Daoy (cell line): ENCODE measurements around the genes MGAT4D, ELMOD2 and UCP1.

DNA sequence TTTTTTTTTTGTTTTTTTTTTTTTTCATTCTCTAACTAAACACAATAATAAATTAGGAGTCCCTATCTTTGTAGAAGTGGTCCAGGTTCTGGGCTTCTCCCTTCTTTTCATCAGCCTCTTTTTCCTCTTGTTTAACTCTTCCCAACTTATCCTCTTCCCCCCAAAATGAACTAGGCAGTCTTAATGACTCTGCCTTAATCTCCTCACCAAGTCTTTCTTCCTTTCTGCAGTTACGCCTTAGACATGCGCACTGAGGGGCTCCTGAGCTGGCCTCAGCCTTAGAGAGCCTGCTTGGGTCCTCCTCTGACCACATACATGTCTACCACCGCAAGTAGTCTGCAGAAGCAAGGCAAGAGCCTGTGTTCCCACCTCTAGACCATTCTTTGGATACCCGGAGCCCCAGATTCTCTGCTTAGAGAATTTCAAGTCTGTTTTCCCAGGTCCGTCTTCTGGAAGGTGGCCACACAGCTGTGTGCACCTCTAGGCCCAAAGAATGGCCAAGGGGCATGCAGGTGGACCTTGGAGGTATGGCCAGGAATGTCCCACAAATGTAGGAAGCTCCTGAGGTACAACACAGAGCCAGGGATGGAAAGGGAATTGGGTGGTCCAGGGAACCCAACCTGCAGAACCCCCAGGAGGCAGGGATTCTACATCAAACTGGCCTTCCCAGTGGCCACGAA lies 200.0 kb downstream of the MGST2 start:
- RAMPAGE, long total RNA: no peak

DNA sequence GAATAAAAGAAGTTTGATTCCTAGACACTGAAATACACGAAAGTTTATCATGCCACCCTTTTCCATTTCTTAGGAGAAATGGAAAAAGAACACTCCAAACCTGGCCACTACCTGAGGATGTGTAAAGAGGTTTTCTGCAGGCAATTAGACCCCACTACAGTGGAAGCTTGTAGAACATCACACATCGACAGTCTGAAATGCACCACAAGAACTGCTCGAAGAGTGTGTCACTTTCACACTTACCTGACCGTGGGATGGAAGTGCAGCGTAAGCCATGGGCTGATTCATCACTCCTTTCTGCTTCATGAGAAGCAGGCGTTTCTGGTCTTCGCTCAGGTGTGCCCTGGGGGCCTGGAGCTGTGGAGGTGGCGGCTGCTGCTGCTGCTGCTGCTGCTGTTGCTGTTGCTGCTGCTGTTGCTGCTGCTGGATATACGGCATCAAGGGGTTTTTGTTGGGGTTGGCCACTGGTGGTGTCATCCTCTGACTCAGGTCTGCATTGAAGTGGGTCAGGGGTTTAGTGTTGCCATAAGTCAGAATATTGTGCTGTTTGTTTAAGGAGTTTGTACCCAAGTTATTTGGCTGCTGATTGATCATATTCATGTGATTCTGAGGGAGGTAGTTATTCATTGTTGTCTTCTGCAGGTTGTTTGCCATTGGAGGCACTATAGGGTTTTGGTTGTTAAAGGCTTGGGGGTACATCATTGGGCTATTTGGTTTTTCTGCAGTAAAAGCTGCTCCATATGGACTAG lies 223.7 kb downstream of the MGST2 start:
- RAMPAGE, long total RNA: no peak

DNA sequence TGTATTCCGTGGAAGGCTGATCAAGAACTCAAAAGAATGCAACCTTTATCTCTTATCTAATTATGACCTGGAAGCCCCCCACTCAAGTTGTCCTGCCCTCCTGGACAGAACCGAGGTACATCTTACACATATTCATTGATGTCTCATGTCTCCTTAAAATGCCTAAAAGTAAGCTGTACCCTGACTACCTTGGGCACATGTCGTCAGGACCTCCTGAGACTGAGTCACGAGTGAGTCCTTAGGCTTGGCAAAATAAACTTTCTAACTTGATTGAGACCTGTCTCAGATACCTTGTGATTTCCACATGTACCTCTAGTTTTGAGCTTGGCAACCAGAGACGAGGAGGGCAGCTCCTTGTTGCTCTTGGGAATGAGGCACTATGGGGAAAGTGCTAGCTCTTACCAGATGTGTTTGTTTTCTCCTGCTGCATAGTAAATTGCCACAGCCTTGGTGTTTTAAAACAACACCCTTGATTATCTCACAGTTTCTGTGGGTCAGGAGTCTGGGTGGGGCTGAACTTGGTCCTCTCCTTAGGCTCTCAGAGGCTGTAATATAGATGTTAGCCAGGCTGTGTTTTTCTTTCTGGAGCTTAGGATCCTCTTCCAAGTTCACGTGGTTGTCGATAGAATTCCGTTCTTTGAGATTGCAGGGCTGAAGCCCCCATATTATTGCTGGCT lies 59.1 kb upstream of the MAML3 start:
- RAMPAGE, long total RNA: no peak

- RAMPAGE, long total RNA: no peak
Measured at GRCh38 chr4:140244175-140244755, 90.3 kb upstream of the MAML3 start.

DNA sequence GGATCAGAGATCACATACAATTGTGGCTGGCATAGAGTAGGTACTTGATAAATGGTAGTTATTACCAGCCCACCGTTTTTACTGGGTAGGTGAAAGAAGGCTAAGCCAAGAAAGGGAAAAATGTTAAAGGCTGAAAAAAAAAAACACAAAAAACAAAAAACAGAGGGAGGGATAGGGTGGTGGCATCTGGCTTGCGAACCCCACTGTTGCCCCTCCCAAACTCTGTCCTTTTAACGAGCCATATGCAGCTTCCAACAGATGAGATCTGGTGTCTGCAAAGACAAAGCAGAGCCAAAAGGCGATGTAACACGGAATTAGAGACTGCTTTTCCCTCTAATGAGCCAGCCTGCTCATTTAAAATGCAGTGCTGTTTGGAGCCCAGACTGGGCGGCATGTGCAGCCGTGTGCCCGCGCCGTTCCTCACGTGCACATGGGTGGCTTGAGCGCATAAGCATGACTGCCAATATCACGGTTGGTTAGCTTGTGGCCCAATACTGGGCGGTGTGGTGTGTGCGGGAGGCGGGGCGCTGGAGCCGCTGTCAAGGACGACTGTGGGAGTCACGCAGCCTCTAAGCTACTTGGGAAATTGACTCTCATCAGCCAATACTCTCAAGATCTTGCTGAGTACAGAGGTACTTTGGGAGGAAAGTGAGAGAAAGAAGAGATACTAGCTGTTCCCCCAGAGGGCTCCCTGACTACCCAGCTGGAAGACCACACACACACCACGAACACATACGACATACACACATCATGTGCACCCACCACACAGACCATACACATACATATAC lies 87.0 kb upstream of the SCOC start:
- RAMPAGE, long total RNA: no peak

DNA sequence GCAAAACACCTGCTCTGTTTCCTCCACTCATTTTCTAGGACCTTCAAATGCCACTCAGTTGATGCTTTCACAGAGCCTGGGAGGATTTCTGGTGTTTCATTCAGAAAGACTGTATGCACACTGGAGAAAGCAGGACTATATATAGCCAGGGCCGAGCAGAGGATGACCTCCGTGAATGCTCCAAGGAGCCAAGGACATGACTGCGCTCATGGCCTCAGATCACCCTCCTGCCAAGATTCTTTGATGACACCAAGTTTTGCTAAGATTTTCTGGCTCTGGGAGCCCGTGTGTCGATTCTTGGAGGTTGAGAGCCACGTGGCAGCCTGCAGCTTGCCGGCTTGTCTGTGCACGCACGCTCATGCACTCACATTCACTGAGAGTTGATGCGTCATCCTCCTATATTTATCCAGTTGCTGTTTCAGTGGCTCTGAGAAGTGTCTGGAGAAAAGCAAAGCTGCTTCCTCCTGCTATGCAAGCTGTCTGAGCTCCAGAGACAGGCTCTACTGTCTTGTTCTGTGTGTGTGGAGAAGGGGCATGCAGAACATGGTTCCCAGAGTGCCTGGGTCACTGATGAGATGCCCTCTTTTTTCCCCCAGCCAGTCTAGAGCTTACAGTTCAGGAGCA lies 65.0 kb upstream of the SCOC start:
- RAMPAGE, long total RNA: no peak

DNA sequence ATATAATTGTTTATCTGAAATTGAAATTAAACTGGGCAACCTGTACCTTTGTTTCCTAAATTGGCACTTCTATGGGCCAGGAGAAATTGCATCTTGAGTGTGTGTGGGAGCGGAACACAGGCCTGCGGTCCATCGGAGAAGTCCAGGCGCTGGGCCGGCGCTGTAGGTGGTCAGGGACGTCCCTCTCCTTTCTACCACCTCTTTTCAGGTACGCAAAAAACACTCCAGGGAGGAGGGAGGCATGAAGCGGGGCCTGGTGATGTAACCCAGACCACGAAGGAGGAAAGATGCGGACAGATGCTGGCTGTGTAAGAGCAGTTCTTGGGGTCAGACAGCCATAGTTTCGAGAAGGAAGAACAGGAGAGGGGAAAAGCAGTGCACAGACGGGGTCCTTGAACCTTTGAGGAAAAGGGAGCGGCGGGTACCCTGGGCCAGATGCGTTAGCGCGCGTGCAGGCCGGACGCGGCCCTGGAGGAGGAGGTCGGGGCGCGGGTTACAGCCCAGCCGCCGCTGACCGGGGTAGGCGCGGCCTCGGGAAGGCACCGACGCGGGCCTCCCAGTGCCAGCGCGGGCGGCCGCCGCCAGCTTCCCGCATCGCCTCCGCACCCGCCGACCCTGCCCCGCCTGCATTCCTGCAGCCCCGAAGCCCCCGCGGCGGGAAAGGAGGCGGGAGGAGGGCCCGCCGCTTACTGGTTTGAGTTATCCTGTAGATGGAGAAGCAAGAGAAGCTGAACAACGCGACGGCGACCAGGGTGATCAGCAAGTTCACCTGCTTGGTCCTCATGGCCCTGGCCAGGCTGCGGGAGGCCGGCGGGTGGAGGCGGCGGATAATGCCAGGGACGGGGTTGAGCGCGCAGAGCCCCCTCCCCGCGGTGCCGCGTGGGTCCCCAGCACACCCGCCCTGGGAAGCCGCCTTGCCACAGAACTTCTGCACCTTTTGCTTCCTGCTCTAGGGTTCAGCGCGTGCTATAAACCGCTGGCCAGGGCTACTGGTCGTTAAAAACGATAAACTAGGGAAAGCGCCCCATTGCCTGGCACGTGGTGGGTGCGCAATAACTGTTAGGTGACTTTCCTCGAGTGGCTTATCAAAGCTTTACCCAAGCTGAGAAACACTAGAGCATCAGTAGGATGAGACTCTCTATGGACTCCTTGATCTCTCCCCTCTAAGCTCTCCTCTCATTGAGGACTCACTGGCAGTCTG lies at the start of gene MGAT4D:
MGAT4D (minus strand) TSS at position 855 of the 1,201 bp plus-strand sequence.
- RAMPAGE, long total RNA: no peak

- RAMPAGE, long total RNA: start-site peak on the plus strand at chr4:140524162-140524193, 242 and 98 reads in 2 replicates
Measured at GRCh38 chr4:140523646-140524888, at the start of gene ELMOD2. TSS of gene ELMOD2 (plus strand) at chr4:140524168.

- RAMPAGE, long total RNA: no peak
Measured at GRCh38 chr4:140568706-140569377, at the start of gene UCP1. TSS of gene UCP1 (minus strand) at chr4:140568961.

DNA sequence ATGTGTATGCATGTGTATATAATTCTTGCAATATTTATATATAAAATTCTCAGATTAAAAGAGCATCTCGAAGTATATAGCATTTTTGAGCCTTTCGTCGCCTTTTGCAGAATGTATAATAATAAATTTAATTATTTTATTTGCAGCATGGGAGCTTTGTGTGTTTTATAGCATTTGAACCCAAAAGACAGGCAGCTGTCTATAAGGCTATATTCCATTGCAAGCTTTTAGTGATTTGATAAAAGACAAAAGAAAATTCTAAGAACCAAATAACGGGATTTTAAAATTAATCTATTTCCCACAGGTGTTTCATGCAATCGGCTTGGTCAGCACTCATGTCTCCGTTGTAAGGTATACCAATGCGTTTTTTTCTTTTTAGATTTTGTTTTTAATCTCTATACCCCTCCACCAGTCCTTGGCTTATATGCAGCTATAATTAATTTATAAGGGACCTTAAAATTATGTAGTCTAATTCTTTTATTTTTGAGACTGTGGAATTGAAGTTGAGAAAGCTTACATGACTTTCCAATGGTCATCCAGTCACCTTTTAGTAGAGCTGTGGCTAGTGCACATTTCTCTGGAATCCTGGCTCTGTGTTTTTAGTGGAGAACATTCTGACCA lies 10.6 kb downstream of the ZNF330 start:
- RAMPAGE, long total RNA: no peak

GRCh38 chr4:141353152-141353643 lies 132.5 kb downstream of the ZNF330 start:
- RAMPAGE, long total RNA: no peak

GRCh38 chr4:142305141-142305584 lies 540.9 kb downstream of the INPP4B start:
- RAMPAGE, long total RNA: no peak

DNA sequence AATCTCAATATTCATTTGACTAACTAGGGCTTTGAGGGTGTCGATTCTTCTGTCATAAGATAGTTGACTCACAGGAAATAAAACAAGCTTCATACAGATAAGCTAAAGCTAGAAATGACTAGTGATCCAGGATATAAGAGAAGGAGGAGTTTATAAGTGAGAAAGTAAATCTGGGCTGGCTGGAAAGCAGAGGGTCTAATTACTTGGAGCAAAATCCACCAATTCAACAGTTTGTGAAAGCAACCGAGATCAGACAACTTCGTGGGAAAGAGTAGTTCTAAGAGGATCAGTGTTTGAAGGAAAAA lies 429.4 kb downstream of the INPP4B start:
- RAMPAGE, long total RNA: no peak

DNA sequence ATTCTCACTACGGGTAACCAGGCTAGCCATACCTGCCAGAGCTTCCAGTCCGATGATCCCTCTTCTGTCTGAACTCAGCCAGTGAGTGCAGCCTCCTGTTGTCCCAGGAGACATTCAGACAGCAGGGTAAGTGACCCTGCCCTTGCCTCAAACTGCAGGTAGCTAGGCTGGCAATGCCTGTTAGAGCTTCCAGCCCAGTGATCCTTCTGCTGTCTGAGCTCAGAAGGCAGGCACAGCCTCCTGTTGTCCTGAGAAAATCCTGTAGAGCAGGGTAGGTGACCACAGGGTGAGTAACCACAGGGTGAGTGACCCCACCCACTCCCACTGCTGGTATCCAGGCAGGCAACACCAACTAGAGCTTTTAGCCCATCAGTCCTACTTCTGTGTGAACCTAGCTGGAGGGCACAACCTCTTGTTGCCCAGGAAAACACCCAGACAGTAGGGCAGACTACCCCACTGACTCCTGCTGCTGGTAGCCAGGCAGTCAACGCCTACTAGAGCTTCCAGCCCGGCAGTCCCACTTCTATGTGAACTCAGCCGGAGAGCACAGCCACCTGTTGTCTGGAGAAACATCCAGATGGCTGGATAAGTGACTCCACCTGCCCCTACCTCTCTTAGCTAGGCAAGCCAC lies 371.8 kb downstream of the INPP4B start:
- RAMPAGE, long total RNA: no peak

GRCh38 chr4:142560463-142560905 lies 285.6 kb downstream of the INPP4B start:
- RAMPAGE, long total RNA: no peak

- RAMPAGE, long total RNA: no peak
Measured at GRCh38 chr4:142696813-142697167, 149.3 kb downstream of the INPP4B start.

- RAMPAGE, long total RNA: no peak
Measured at GRCh38 chr4:142961841-142962313, 115.8 kb upstream of the INPP4B start.

- RAMPAGE, long total RNA: no peak
Measured at GRCh38 chr4:143186162-143186674, 1.5 kb downstream of the USP38 start.

DNA sequence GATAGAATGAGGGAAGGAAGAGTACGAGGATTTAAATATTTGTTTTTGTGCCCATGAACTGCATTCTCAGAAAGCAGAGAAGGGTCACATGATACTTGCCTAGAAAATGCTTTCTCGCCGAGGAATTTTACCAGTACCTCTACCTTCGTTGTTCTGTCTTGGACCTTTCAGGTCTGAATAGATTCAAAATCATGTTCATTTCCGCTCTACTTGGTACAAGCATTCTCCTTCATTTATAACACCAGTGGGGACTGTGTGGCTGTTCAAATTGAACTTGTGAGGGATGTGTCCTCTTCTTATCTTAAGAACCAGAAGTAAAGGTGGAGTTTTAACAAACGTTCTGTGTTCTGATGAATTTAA lies 1.9 kb downstream of the USP38 start:
- RAMPAGE, long total RNA: no peak

DNA sequence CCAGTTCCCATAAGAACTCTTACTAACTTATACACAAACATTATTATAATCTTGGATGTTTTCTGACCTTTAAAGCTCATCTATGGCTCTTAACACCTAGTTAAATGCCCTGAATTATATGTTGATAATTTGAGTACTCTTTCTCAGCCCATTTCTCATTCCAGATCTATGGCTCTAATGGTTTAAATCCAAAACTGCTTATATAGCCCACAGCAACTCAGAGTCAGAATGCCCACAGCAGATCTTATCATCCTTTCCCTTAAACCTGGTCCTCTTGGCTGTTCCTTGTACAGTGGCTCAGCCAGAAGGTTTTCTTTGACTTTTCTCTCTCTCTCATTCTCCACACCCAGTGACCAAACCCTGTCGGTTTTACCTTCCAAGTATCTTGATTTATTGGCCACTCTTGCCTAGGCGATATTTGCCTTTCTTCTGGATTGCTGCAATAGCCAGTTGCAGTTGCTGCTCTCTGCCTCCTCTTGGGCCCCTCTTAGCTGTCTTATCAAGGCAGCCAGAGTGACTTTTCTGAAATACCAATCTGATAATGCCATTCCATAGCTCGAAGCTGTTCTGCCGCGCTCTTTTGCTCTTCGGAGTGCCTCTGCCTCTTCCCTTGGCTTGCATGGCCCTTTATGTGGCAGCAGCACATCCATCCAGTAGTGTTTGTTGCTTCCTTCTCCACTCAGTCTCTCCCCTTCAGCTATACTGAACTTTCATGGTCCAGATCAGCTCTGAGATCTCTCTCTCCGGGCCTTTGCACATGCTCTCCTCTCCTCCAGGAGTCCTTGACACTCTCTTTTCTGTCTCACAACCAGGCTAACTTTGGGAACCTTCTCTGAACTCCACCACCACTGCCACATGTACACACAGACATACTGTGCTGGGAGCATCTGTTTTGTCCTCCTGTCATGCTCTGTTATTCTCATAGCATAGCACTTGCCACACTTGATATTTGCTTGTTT lies 11.7 kb downstream of the GAB1 start:
- RAMPAGE, long total RNA: no peak